Skeletal muscle cell (primary cell): Measurements from ENCODE around the gene SERPINA4.

DNA sequence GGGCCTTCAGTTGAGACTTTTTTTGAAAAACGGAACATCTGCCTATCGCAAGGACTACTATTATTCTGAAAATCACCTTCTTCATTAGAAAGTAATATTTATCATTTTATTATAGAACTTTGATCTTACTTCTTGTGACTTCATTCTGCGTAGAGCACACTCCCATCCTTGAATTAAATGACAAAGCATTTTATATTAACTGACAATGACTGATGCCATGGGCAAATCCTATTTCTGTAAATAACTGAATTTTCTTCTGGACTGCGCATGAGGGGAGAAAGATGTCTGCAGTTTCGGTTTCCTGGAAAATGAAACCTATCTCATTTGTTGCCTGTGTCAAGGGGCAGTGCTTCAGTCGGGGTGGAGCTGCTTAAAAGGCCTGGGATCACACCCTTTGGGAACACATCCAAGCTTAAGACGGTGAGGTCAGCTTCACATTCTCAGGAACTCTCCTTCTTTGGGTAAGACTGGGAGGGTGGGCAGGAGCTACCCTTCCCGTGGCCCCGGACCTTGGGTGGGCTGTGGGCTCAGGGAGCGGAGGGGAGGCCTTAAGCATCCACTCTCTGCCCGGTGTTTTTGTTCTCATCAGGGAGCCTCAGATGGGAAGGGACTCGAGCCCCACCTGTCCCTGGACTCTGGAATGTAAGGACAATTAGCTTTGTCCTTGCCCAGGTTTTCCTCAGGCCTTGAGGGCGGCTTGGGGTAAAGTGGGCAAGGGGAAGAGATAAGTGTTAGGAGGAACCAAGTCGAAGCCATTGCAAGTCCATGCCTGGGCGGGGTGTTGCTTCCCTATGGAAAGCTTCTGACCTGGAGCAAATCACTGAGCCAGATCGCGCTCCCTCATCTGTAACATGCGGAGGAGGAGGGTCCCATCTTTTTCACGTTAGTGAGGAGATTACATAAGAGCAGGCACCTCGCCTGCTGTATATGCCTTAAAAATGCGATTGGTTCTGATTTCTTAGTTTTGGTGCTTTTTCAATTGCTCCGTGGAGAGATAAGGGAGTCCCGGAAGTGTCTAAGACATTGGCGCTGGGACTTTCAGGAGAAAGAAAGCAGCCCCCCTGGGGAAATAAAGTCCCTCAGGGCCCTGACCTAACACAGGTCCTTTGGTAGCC lies 18.7 kb downstream of the IFI27L2 start:
- RRBS: 75% methylated on average over 3 of the region's 24 CpGs

GRCh38 chr14:94116277-94116900 lies 13.0 kb downstream of the IFI27L2 start:
- RRBS: no CpG with 5 or more reads among the region's 12 CpGs

- RRBS: no CpG with 5 or more reads among the region's 15 CpGs
These were observed 2.9 kb downstream of the SERPINA10 start for GRCh38 chr14:94289937-94290756.

- RRBS: 80% methylated on average over 1 of the region's 9 CpGs
These were observed 1.7 kb downstream of the SERPINA10 start for GRCh38 chr14:94291280-94291860.

DNA sequence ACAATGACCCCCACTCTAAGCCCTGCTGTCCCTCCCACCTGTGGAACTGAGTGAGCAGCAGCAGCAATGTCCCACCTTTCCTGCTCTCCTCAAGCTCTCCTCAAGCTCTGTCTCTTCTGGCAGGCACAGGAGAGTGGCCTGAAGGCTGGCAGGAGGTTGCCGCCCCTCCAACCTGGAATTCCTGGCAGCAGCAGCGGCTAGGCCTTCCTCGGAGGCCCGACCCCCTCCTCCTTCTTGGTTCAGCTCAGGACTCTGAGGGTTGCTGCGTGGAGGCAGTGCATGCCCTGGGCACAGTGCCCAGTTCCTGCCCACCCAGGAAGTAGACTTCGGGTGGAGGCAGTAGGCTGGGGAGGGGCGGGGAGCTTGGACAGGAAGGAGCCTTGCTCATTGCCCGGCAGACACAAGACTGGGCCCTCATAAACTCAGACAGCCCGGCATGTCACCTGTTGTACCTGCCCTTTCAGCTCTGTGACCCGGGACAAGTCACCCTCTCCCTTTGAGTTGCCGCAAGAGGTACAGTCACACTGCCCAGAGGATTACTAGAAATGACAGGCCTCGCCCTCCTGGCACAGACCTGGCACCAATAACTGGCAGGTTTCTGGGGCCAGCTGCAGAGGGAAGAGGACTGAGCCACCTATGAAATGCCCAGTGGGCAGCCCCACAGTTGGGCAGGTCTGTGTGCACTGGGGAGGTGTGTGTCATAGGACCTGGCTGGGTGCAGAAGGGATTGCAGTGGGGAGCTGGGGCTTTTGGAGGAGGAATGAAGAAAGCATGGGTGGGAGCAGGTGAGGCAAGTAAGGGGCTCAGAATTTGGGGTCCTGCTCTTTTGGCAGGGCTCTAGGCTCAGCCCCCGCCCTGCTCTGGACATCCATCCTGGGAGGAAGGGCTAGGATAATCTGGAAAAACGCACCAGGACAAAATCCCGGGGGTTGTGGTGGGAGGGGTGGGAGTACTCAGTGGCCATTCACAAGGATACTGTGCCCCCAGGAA lies 2.3 kb upstream of the SERPINA1 start:
- RRBS: 54% methylated on average over 2 of the region's 15 CpGs

- RRBS: no CpG with 5 or more reads among the region's 3 CpGs
These were observed 6.9 kb upstream of the SERPINA1 start for GRCh38 chr14:94395371-94395610.

- RRBS: no CpG with 5 or more reads among the region's 3 CpGs
These were observed 748 bp downstream of the SERPINA11 start for GRCh38 chr14:94451872-94452231.

DNA sequence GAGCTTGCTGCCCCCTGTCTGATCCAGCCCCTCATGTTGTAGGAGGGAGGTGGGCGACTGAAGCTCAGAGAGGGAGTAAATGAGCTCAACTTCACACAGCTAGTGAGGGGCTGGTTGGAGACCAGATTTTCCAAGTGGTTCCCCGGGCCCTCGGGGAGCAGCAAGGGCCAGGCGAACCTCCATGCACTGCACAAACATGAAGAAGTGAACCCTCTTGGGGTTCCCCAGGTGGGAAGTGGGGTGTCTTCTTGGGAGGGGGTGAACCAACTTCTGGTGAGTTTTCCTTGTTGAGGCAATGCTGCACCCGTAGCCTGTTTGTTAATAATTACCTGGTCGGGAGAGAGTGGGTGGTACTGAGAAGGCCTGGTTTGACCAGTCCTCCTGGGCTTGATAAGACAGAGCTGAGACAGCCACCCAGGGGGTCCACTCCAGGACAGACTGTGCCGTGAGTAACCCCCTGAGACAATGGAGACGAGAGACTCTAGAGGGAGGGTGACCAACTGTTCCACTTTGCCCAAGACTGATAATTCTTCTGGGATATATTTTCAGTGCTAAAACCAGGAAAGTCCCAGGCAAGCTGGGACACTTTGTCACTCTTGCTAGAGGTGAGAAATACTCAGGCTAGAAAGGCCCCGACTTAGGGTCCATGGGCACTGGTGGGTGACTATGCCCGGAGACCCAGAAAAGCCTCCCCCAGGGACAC lies at the start of gene SERPINA4:
Gene SERPINA4 (plus strand): TSS at position 393 of the 703 bp plus-strand sequence.
- RRBS: no CpG with 5 or more reads among the region's 10 CpGs

GRCh38 chr14:94613561-94614145 lies 1.5 kb downstream of the SERPINA3 start:
- RRBS: no CpG with 5 or more reads among the region's 8 CpGs

DNA sequence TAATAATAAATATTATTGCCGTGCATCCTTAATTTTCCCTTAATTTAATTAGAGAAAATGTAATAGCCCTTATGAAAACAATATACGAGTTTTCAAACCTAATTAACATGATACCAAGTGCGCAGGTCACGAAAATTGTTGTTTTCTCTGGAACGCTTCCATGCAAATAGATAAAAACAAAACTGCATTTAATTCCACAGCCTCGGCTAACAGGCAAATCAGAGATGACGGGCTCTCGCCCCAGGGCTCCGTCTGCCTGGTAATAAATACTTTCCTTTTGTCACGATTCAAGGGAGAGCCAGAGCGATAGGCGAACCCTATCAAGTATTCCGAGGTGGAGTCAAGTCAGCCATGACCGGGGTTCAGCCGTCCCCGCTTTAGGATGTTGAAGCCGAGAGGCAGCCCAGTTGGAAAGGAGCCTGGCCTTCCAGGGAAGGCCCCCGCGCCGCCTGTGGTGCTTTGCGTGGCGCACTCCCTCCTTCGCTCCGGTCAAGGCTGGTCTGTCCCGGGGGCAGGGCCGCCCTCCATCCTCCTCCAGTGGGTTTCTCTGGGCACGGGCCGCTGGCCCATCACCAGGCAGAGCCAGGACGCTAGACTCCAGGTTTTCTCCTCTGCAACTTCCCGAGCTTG lies 137.8 kb upstream of the GSC start:
- RRBS: no CpG with 5 or more reads among the region's 30 CpGs

DNA sequence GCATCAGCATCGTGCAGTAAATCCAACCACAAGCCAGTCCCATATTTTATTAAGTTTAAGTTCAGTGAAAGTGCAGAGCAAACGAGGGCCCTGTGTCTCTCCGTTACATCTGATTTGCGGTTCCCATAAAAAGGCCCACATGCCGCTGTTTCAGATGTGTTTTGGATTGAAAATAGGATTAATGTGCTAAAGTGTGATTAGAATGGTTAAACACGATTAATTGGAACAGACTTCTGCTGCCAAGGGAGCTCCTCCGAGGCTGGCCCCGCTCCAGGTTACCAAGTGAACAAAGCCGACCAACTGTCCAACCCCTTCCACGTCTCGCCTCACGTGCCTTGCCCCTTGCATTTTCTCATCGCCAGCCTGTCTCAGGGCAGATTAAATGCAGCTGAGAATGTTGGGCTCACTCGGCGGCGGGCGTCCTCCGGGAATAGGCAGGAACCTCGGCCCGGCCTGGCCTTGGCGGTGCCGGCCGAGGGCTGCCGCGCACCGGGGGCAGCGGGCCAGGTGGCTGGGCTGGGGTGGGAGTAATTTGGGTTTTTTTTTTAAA lies 166.6 kb upstream of the GSC start:
- RRBS: no CpG with 5 or more reads among the region's 27 CpGs

- RRBS: no CpG with 5 or more reads among the region's 6 CpGs
These were observed 846 bp upstream of the DICER1 start for GRCh38 chr14:95158145-95158604.

GRCh38 chr14:95185958-95186597 lies 28.7 kb upstream of the DICER1 start:
- RRBS: no CpG with 5 or more reads among the region's 15 CpGs

GRCh38 chr14:95237087-95237931 lies 80.0 kb upstream of the DICER1 start:
- RRBS: no CpG with 5 or more reads among the region's 16 CpGs

DNA sequence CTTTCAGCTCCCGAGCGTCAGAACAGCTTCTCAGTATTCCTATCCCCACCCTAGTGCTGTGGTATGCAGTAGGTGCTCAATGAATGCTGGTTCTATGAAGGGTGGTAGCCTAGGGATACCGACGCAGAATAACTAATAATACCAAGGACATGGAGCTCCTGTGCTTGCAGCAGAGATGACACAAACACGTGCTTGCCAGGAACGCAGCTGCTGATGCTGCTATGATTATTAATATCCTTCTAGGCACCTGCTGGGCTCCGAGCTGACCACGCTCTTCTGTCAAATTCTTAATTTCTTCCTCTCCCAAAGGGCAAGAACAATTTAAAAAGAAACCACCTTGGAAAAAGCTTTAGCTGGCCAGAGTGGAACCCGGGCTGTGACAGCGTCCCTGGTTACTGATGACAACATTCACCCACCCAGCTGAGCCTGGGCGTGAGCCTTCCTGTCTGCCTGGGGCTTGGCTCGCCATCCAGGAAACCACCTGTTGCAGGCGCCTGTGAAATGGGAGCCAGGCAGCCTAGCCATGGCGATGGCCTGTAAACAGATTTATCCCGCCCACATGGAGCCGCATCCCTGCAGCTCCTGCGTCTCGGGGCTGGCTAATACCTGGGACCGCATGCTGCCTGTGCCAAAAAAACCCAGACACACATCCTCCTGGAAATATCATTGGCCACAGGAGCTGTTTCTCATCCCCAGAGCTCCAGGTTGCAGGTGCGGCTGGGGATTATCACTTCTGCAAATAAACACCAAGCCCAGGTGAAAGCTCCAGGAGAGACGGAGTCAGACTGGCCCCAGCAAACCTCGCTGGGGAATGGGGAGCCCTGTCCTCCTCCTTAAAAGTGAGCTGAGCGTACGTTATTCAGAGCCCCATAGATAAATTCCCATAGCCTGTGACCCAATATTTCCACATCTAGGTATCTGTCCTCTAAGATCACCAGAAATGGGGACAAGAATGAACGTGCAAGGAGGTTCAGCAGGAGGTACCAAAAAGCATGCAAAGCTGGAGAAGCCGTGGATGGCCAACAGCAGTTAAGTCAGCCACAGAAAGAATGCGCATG lies 28.6 kb downstream of the CLMN start:
- RRBS: no CpG with 5 or more reads among the region's 27 CpGs

- RRBS: no CpG with 5 or more reads among the region's 10 CpGs
These were observed 24.3 kb downstream of the CLMN start for GRCh38 chr14:95295215-95296042.

DNA sequence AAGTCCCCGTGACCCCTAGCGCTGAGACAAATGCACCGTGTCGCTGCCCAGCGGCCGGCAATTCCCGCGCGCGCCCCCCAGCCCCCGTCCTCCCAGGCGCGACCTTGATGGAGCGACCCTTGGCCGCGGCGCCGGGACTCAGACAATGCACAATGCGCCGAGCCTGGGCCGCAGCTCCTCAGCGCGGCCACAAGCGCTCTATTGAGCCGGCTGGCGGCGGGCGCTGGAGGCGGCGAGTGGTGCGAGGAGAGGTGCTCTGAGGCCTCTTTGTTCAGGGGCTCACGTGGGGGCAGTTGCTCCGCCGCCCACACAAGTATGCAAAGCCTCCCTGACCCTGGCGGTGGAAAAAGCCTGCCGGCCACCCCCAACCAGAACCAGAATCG lies 40.6 kb upstream of the CLMN start:
- RRBS: 15% methylated on average over 24 of the region's 37 CpGs

DNA sequence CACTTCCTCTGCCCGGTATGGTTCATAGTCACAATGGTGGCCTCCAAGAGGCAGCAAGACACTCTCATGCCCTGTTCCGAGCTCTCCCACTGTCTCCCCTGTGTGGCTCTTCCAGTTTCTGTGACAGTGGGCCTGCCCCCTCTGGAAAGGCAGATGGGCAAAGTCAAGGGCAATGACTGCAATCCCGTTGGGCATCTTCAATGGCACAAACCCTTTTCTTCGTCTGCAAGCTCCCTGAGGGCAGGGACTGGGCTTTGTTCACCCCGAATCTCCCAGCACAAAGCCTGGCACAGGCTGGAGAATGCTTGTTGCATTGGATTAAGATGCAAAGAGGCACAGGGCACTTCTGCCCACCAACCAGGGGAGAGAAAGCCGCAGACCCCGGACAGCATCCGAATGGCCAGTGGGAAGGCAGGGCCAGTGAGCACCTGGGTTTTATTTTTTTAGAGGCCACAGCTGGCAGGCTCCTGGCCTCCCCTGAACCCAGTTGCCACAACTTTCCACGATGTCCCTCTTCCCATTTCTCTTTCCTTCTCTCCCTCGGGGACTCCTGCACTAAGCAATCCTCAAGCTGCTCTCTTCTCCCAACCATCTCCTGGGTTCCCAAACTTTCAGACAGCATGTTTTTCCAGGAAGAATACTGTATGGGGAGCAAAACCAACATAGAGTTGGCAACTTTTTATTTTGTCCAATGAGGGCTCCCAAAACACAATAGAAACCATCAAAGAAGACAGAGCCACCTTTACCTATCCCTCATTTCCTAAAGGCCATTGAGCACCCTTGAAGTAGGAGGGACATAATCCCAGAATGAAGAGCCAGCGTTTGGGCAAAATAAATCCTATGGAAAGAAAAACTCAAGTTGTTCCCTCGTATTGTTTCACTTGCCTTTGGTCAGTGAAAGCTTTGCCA lies 92.7 kb upstream of the CLMN start:
- RRBS: no CpG with 5 or more reads among the region's 12 CpGs

GRCh38 chr14:95427402-95428087 lies 88.9 kb downstream of the SYNE3 start:
- RRBS: no CpG with 5 or more reads among the region's 10 CpGs

DNA sequence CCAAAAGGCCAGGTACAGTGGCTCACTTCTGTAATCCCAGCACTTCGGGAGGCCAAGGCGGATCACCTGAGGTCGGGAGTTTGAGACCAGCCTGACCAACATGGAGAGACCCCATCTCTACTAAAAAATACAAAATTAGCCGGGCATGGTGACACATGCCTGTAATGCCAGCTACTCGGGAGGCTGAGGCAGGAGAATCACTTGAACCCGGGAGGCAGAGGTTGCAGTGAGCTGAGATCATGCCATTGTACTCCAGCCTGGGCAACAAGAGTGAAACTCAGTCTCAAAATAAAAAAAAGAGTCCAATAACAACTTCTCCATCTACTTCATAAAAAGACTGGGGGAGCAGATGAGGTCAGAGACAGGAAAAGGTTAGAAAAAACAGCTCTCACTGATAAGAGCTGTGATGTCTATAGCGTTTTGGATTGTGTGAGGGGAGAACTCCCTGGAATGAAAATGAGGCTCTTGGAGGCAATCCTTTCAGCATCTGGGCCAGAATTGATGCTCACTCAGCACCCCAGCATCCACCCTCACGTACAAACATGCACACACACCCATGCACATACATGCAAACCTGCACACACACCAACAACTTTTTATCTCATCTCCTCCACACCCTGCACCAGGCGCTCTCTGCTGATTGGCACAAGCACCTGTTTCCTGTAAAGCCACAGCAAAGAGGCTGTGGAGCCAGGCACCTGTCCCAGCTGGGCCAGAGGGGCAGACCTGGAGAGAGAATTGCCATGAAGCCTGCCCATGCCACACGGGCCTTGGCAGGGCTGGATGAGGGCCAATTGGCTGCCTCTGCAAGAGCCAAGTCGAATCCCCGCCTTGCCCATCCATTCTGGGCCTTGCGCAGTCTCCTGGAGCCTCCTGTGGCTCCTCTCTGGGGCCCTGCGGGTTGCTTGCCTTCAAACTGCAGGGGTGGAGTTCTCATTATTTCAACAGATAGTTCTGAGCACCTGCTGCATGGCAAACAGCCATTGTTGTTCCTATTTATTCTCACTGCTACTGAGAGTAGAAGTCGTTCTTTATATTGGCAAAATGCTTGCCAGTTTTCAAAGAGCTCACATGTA lies 53.2 kb downstream of the SYNE3 start:
- RRBS: no CpG with 5 or more reads among the region's 15 CpGs